Glomerular endothelial cell (primary cell): ENCODE measurements around the genes MPPED2 and WT1.

DNA sequence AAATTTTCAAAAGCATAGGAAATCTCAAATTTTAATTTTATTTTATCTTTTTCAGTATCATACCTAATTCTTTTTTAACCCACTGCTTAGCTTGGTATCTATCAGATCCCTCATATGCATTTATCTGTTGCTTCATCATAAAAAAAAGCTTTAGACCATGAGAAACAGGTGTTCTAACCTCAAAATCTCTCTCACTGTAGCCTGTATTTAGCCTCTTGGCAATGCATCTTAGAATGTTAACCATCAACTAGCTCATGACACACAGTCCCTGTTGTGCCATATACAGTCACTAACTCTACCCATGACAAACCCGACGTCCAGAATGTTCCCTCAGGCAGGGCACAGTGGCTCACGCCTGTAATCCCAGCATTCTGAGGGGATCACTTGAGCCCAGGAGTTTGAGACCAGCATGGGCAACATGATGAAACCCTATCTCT lies 18.1 kb upstream of the CCDC34 start:
- RAMPAGE, long total RNA: no peak

DNA sequence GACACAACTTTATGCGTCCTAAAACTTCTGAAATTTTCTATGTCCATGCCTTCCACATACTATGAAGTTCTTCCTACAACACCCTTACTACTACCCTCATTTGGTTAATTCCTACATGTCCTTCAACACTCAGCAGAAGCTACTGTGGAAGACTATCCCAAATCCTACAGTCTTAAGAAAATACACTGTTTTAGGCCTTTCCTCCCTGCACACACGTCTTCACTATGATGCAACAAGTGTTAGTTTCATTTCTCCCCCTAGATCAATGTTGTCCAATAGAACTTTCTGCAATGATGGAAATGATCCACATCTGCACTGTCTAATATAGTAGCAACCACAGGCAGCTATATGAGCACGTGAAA lies 46.7 kb upstream of the CCDC34 start:
- RAMPAGE, long total RNA: no peak

DNA sequence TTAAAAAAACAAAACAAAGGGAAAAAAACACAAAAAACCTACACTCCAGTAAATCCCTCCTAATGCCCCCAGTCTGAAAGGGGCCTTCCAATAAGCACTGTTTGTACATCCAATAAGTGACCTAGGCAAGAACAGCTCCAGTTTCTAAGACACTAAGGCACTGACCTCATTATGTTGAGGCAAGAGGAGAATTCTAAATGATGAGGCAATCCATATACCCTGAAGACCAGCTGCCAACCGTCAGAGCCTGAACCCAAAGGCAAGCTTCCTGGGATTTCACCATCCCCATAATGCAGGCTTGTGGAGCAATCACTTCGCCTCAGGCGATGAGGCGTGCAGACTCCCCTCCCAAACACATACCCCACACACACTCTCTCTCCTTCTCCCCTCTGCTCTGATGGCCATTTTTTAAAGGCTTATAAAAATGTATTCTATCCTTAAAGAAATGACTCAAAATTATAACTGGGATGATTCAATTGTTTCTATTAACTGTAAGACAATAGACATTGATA lies 49.5 kb downstream of the LGR4 start:
- RAMPAGE, long total RNA: no peak

- RAMPAGE, long total RNA: no peak
Observed at GRCh38 chr11:27471766-27472368, 723 bp downstream of the LGR4 start.

GRCh38 chr11:27719620-27719990 lies 19.4 kb upstream of the BDNF start:
- RAMPAGE, long total RNA: no peak

DNA sequence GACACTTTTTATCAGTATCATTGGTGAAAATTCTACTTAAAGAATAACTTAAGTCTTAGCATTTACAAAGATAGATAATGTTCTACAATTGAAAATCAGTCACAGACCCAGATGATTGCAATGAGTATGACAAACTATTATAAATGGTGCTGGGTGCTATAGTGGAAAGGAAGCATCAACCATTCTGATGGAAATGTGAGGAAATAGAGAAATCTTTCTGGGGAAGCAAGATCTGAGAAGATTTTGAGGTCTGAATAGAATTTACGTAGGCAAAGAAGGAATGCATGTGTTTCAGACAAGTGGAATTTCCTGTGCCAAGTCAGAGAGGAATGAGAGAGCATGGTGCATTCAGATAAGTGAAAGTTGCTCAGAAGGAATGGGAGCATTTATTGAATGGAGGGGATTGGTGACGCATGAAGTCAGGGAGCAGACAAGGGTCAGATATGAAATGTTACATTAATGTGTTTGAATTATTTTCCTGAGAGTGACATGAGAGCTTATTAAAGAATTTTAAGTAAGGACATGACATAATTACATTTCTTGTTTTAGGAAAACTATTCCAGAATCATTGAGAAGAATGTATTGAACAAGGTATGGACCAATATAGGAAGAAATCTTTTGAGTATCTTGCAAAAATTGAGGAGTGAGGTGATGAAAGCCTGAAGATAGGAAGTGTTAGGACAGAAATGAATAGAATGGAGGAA lies 725.5 kb downstream of the METTL15 start:
- RAMPAGE, long total RNA: no peak

- RAMPAGE, long total RNA: no peak
Observed at GRCh38 chr11:30584961-30585709, 1.0 kb downstream of the MPPED2 start.

GRCh38 chr11:30586182-30587047 lies at the start of gene MPPED2:
TSS of gene MPPED2 (minus strand) at chr11:30586353.
- RAMPAGE, long total RNA: no peak

DNA sequence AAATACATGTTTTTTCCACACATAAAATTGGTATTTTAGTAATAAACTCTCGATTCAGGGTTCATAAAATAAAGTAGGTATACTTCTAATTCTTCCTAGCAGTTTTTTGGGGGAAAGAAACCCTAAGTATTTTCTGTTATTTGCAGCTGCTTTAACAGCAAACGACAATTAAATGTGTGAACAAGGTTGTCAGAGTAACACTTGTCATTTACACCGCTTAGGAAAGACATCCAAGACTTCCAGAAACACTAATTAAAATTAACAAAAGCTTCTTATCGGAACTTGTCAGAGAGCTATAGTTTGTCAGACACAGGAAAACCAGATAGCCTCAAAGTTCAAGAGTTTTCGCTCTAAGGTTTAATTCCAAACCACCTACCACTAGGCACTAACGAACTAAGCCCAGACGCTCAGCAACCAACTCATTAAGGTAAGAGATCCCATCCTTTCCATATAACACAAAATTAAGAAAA lies 545 bp downstream of the IMMP1L start:
- RAMPAGE, long total RNA: no peak

DNA sequence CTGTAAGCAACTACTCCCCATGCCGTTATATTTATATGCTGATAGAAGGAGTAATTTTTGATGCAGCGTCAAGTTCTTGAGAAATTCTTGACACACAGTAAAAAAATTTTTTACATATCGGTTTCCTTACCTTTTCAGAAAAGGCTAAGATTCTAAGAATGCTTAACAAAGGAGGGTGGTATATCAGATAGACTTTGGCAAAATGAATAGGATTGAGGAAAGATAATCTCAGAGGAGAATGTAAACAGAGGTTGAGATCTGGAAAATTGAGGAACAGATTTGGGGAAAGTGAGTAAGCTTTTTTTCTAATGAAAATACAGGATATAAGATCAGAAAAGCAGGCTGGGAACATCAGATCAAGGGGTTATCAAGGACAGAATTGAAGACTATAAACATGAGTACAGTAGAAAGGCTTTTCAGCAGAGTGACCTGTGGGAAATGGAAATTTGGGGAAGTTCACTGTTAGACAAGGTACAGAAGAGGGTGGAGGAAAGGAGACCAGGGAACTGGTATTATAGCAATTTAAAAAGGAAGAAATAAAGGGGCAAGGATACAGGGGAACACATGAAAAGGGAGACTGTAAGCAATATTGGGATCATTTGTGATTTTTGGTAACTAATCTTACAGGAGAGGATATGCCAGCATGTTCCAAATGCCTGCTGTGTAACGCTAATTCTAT lies 85.1 kb downstream of the PAX6 start:
- RAMPAGE, long total RNA: no peak

GRCh38 chr11:32068278-32068531 lies 22.7 kb upstream of the RCN1 start:
- RAMPAGE, long total RNA: no peak

DNA sequence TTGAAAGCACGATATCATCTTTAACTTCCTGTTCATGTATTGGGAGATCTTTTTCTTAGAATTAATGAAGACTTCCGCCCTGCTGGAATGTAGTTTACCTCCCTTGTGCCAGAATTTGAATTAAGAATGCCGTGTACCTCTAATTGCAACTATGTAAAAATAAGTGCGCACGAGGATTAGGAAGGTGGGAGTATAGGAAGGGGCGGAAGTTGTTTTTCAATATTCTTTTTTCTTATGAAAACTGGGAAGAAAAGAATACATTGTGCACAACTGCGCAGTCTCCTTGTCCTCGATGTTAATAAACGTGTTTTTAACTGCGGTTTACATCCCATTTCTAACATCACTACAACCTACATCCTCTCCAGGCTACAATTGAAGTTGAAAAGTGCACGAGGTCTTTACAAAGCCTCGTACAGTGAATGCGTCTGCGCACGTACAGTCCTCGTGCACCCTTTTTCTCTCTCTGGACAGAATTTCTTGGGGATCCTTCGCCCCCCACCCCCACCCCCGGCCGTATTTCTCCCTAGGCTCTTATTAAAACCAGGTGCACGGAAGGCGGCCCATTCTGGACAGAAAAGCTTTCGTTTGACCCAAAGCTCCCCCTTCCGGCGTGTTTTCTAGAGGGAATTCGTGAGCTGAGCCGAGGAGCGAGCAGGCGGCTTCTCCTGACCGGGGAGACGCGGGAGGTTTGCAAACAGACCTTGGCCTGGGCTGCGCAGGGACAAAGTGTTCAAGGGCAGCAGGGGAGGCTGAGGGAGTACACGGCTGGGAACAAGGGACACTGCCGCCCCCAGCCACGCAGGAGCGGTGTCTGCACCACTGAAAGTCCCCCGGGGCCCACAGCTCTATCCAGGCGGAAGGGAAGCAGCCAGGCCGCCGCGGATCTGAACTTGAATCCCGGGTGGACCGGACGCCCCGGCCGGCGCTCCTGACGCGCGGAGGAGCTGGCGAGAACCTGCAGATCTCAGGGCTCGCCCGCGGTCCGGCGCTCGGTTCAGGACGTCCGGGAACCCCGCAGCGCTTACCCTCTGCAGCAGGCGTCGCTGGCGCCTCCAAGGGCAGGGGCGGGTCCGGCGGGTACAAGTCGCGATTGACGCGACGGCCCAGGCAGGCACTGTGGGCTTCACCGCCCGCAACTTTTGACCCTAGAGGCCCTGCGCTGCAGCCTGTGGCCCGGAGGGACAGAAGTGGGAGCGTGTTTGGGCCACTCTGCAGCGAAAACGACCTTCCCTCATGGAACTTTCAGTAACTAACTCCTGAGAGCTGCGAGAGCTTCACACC lies 102.1 kb downstream of the WT1 start:
- RAMPAGE, long total RNA: no peak

DNA sequence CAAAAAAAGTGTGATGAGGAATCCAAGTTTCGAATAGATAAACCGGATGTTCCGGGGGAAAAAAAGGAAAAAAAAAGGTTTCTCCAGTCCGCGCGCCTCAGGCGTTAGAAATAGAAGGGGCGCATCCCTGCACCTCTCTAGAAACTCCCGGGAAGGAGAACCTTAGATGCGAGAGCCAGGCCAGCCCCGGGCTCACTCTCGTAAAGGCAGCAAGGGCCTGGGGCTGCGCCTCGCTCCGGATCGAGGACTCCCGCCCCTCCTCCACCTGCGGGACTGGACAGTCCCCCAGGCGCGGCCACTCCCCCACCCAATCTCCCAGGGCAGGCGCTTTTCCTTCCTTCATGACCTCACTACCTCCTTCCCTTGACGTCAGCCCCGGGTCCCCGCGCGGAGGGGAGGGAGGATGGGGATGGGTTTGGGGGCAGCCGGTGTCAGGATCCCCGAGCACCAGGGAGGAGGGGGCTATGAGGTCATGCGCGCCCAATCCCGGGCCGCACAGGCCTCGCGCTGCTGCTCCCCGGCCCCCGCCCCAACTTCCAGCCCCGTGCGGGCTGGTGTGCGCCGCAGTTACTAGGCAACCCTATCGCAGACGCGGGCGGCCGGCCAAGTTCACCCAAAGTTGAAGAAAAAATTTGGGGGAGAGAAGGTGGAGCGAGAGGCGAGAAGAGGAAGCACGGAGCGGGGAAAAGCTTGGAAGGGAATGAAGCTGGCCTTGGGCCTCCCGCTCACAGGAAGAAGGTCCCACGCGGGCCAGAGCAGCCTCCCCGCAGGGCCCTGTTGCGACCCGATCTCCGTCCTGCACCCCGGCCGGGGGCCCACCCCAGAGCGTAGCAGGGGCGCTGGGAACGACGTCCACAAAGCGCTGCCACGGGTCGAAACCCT lies 8.5 kb downstream of the WT1 start:
- RAMPAGE, long total RNA: no peak

- RAMPAGE, long total RNA: no peak
Observed at GRCh38 chr11:32429590-32429764, 5.9 kb downstream of the WT1 start.

GRCh38 chr11:32435137-32436365 lies at the start of gene WT1:
TSS of gene WT1 (minus strand) at chr11:32435539.
- RAMPAGE, long total RNA: no peak

- RAMPAGE, long total RNA: no peak
Observed at GRCh38 chr11:33160070-33160582, 1.2 kb downstream of the CSTF3 start.

- RAMPAGE, long total RNA: no peak
Observed at GRCh38 chr11:33161813-33162132, 493 bp upstream of the CSTF3 start.

GRCh38 chr11:33324357-33325042 lies 51.4 kb upstream of the KIAA1549L start:
- RAMPAGE, long total RNA: no peak

- RAMPAGE, long total RNA: no peak
Observed at GRCh38 chr11:33665373-33665847, 35.2 kb downstream of the C11orf91 start.

DNA sequence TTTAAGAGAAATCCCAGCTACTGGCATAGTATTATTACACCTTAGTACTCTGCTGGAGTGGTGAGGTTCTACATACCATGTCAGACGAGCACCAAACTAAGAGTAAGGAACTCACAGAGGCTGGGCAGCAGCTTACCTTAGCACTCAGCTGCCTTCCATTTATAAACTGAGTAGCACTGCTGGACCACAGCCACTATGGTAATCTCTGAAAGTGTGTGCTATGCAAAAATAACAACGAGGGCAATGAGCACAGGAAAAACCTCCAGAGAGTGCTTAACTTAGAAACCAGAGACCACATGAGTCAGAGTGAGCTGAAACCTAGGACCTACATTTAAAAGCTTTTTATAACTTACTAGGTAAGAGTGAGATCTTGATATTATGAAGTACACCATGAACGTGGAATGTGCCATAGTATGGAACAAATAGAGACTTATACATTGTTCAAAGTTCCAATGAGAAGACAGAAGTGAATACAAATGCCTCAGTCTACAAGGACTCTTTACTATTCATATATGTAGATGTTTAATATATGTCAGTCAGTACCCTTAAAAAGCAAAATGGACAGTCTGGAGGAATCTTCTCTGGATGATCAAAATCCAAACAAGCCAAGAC lies 17.1 kb upstream of the CD59 start:
- RAMPAGE, long total RNA: no peak